ENCODE measurements around a stretch of chr3.

DNA sequence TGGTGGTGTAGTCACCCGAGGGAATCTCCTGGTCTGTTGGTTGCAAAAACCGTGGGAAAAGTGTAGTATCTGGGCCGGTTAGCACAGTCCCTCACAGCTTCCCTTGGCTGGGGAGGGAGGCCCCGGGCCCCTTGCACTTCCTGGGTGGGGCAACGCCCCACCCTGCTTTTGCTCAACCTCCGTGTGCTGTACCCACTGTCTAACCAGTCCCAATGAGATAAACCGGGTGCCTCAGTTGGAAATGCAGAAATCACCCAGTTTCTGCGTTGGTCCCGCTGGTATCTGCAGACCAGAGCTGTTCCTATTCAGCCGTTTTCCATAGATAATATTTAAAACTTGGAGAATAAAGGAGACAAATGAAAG, 211.6 kb upstream of the ZPLD1 start:
- RAMPAGE, long total RNA: no peak
- RRBS: 85% methylated on average over 1 of the region's 10 CpGs

- RAMPAGE, long total RNA: no peak
- RRBS: no CpG with 5 or more reads among the region's 9 CpGs
Measured at GRCh38 chr3:102673675-102674179, 238.9 kb downstream of the ZPLD1 start.

DNA sequence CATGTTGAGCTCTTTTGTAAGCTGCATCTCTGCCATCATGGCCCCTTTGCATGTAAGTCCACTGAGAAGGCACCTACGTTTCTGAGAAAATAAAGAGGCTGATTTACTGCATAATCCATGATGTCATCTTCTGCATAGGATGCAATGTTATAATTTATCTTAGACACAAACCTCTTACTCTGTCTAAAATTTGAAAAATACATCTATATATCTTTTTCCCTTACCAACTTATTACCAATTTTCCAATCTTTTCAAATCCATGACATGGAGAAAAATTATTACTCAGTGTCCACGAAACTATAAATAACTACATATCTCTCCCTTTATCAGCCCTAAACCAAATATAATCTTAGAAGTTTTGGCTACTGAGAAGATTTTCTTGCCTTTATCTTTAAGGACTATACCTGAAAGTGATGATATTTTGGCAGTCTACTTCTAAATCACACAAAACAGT, 1294.9 kb downstream of the ZPLD1 start:
- RAMPAGE, long total RNA: no peak
- RRBS: no CpG with 5 or more reads among the region's 2 CpGs

GRCh38 chr3:104132956-104133403, 1233.7 kb upstream of the ALCAM start:
- RAMPAGE, long total RNA: no peak
- RRBS: no CpG with 5 or more reads among the region's 2 CpGs

- RAMPAGE, long total RNA: no peak
- RRBS: no CpG with 5 or more reads among the region's 5 CpGs
Measured at GRCh38 chr3:104909703-104910294, 456.9 kb upstream of the ALCAM start.

GRCh38 chr3:105576019-105576329, 209.3 kb downstream of the ALCAM start:
- RAMPAGE, long total RNA: no peak
- RRBS: no CpG with 5 or more reads among the region's 4 CpGs

DNA sequence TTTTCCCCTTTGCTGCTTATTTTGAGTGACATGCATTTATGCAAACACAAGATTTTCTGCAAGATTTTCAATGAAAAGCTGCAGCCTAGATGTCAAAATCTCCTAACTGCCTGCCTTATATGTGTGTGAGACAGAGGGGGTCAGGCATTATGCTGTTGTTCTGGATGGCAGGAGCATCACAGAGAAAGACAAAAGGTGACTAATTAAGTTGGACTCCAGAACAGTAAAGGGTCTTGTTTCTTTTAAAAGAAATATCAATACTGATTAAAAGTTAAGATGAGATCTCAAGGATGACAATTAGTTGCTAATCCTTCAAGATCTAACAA, 70.1 kb downstream of the CBLB start:
- RAMPAGE, long total RNA: no peak

DNA sequence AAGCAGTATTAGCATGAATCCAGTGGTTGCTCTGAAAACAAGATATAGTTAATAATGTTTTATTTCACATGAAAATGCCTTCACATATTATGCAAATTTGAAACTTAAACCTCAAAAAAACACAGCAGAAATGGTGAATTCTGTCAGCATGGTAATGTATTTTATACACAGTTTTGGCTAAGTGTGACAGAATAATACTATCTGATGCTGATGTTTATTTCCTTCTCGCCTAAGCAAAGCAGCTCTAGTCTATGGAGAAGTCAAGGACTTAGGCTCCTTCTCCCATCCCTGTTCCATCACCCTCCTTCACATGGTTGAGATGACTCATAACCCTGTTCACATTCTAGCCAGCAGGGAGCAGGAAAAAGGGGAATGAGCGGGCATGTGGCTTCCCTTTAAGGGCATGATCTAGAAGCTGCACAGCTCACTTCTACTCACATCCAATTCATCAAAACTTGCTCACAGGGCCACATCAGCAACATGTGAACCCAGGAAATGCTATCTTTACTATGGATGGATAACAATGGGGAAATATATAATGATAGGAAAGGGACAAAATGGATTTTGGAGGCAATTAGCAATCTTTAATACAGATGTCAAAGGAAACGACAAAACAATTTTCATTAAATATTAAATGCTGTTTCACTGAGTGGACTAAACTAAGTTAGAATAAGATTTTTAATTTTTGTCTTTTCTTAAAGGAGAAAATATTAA, 40.9 kb downstream of the CBLB start:
- RAMPAGE, long total RNA: no peak
- RRBS: no CpG with 5 or more reads among the region's 3 CpGs

GRCh38 chr3:105836504-105837688, 31.9 kb downstream of the CBLB start:
- RAMPAGE, long total RNA: no peak
- RRBS: no CpG with 5 or more reads among the region's 12 CpGs

- RAMPAGE, long total RNA: no peak
- RRBS: no CpG with 5 or more reads among the region's 6 CpGs
Measured at GRCh38 chr3:105843741-105844453, 24.9 kb downstream of the CBLB start.

GRCh38 chr3:105862394-105862818, 6.4 kb downstream of the CBLB start:
- RAMPAGE, long total RNA: no peak

- RAMPAGE, long total RNA: no peak
- RRBS: no CpG with 5 or more reads among the region's 3 CpGs
Measured at GRCh38 chr3:105997927-105998627, 129.3 kb upstream of the CBLB start.

DNA sequence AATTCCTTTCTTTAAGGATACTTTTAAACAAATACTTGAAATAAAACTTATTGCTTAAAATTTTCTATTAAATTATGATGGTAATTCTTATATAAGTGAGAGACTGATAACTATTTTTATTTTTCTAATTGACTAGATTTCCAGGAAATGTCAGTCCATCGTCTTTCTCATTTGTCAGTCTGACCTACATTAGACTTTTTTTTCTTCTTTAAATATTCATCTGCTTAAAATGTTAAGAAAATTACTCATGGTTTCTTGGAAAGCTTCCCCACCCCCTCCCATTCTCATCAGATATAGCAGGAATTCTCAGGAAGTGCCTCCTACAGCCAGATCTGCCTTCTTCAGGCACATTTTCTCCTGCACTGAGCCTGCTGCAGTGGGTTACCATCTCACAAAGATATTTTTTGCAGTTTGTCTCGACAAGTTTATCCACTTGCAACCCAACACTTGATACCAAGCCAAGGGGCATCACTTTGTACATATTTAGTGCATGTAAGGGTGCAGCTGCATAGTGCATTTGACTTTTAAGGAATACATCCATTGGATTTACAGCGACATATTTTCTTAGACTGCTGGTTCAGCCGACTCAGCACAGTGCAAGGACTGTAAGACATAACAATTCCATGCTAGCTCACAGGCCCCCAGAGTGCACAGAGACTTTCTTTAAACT, 262.0 kb upstream of the CBLB start:
- RAMPAGE, long total RNA: no peak
- RRBS: no CpG with 5 or more reads among the region's 4 CpGs

GRCh38 chr3:107240301-107241196, 136.7 kb upstream of the CCDC54 start:
- RAMPAGE, long total RNA: start-site peak on the plus strand at chr3:107240690-107240744, 37 and 11 reads in 2 replicates
- RRBS: 1% methylated on average over 30 of the region's 57 CpGs

- RAMPAGE, long total RNA: no peak
- RRBS: no CpG with 5 or more reads among the region's 4 CpGs
Measured at GRCh38 chr3:107421067-107421499, 43.8 kb downstream of the CCDC54 start.

DNA sequence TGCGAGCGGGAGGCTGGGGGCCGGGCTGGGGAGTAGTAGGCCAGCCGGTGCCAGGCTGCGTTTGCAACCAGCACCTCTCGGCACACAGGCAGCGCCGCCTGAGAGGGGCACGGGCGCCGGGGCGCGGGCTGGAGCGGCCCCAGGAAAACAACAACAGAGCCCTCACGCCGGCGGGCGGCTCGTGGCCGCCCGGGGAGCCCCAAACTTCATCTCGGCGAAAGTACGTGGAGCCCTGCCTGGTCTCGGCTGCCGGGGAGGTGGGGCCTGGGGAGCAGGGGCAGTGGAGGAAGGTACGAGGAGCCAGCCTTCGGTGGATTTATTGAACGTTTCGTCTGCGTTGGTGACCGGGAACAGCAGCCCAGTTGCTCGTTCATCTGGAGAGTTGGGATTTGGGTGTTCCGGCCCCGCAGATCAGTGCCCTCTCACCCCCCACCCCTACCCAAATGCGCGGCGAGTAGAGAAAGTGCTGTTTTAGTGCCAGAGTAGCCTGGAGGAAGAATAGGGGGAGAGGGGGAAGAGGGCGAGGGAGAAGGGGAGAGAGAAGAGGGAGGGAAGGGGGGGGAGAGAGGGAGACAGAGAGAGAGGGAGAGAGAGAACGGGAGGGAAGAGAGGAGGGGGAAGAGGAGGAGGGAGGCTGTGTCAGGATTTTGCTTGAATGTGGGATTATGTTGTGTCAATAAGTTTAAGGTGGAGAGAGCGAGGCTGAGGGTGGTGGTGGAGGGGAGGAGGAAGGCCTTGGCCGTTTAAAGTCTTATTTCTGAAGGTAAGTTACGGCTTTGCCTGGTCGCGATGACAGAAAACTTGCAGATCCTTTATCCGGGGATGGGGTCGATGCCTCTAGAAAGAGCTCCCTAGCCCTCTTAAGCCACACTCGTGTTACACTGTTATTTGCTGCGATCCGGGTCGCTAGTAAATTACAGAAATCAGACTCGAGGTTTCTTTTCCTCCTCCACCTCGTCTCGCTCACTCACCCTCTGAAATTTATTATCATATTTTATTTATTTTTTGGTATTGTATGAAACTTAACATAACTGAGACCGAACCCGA, 993 bp downstream of the BBX start:
- RAMPAGE, long total RNA: no peak
- RRBS: 1% methylated on average over 31 of the region's 56 CpGs

DNA sequence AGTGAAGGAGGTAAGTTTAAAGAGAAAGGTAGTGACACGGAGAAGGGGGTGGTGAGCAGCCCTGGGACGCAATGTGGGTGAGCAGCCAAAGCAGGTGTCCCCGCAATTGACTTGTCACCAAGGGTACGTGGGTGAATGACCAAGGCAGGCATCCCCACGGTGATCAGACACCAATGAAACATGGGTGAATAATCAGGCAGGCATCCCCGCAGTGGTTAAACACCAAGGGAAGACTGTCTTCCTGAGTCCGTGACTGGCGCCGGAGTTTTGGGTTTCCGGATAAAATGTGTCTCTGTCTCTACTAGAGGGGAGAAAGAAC, 48.4 kb downstream of the BBX start:
- RAMPAGE, long total RNA: no peak
- RRBS: no CpG with 5 or more reads among the region's 10 CpGs

DNA sequence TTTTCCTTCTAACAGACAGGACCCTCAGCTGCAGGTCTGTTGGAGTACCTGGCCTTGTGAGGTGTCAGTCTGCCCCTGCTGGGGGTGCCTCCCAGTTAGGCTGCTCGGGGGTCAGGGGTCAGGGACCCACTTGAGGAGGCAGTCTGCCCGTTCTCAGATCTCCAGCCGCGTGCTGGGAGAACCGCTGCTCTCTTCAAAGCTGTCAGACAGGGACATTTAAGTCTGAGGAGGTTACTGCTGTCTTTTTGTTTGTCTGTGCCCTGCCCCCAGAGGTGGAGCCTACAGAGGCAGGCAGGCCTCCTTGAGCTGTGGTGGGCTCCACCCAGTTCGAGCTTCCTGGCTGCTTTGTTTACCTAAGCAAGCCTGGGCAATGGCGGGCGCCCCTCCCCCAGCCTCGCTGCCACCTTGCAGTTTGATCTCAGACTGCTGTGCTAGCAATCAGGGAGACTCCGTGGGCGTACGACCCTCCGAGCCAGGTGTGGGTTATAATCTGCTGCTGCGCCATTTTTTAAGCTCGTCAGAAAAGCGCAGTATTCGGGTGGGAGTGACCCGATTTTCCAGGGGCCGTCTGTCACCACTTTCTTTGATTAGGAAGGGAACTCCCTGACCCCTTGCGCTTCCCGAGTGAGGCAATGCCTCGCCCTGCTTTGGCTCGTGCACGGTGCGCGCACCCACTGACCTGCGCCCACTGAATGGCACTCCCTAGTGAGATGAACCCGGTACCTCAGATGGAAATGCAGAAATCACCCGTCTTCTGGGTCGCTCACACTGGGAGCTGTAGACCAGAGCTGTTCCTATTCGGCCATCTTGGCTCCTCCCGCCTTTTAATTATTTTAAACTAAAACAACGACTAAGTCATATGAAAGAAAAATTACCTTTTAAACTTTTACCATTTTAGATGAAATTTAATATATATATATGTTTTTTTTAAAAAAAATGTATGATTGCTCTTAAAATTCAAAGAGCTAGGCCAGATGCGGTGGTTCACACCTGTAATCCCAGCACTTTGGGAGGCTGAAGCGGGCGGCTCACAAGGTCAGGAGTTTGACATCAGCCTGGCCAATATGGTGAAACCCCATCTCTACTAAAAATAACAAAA, 175.0 kb downstream of the BBX start:
- RAMPAGE, long total RNA: no peak
- RRBS: no CpG with 5 or more reads among the region's 36 CpGs

DNA sequence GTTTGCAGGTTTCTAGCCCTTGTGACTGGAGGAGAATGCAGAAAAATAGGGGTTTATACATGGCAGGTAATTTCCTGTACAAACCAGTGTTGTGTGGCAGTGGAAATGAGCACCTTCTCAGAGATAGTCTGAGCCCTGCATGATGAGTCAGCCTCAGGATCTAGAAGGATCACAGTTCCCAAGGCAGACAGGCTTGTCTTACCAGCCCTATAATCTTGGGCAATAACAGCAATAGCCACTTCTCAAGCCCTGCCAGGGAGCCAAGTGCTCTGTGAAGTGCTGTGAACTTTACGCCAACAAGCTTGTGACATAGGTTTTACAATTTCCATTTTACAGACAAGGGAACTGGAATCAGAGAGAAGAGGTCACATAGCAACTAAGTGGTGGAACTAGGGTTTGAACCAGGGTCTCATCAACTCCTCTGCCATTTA, 89.4 kb downstream of the CD47 start:
- RAMPAGE, long total RNA: no peak
- RRBS: no CpG with 5 or more reads among the region's 1 CpG

- RAMPAGE, long total RNA: no peak
- RRBS: no CpG with 5 or more reads among the region's 9 CpGs
Measured at GRCh38 chr3:108219301-108219777, 2.9 kb downstream of the IFT57 start.